ENCODE measurements around a stretch of chr10.

DNA sequence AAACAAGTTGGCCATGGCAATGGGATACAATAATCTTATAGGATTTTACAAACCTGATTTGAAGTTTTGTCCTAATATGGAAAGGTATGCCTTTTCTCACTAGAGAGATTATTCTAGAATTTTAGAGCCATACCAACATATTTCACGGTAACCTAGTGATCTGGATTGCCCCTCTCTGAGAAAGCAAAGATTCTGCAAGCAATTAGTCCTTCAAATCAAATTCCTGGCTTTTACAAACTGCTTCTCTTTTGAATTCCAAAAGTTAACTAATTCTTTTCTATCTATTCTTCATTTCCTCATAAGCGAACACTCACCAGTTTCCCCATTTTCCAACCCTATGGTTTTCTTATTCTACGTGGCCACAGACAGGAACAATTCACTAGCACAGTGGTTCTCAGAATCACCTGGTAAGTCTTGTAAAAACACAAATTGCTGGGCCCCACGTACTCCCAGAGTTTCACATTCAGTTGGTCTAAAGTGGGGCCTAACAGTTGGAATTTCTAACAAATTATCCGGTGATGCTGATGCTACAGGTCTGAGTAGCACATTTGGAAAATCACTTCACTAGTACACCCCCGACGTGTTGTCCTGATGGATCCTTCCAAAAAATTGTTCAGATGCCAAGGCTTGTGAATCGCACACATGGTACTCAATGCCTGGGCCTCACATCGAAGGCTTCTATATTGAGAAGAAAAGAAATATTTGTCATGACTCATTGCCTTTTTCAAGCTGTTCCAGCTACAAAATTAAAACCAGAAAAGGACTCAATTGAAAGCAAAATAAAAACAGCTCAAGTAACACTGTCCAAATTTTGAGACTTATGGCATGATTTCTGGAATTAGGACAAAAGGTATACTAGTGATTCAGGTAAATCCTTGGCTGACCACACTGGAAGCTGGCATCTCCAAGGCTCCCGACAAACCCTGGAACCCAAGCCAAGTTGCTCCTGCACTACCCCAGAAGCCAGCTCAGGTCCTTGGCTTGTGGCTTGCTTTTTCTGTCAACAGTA, 13.1 kb upstream of the VIM start:
- PRO-cap, 3 experiments: no peak in any of the 3 experiments
- RAMPAGE, long total RNA, 2 experiments: no peak in any of the 2 experiments
- RRBS: no CpG with 5 or more reads among the region's 10 CpGs

DNA sequence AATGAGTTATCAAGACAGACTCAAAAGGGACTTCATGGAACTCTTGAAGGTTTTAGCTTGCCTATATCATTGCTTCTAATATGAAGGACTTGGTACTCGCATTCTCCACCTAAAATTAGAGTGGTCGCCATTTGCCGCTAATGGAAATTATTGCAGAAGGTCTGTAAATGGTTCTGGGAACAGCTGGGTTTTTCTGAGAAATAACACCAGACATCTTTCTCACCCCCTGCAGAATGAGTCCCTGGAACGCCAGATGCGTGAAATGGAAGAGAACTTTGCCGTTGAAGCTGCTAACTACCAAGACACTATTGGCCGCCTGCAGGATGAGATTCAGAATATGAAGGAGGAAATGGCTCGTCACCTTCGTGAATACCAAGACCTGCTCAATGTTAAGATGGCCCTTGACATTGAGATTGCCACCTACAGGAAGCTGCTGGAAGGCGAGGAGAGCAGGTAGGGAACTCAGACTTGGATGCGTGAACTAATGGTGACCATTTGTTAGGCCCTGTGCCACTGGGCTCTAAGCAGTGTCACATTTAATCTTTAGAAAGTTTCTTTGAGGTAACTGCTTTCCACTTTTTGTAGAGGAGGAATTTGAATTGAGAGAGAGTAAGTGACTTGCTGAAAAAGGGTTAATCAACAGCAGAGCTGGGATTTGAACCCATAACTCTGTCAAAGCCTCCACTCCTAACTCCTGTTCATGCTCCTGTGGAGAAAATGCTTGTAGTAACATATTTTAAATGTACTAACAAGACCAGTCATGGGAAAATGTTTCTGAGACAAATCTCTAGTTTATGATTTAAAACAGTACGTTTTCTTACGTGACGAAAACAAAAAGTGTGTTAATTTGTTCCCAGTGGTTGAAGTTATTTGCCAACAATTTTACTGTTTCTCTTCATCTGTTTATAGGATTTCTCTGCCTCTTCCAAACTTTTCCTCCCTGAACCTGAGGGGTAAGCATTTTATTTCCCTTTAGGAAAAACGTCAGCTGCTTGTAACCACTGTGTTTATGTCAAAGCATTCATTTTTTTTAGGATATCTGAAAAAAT, 7.2 kb downstream of the VIM start:
- PRO-cap, 3 experiments: no peak in any of the 3 experiments
- RAMPAGE, long total RNA, 2 experiments: start-site peak on the plus strand in 1 of 2 experiments, centred at position 324 of the sequence, 160 reads per replicate
- RRBS: no CpG with 5 or more reads among the region's 15 CpGs

GRCh38 chr10:17237081-17237872, 9.2 kb downstream of the VIM start:
- PRO-cap, 3 experiments: no peak in any of the 3 experiments
- RAMPAGE, long total RNA, 2 experiments: no peak in any of the 2 experiments
- RRBS: no CpG with 5 or more reads among the region's 6 CpGs

DNA sequence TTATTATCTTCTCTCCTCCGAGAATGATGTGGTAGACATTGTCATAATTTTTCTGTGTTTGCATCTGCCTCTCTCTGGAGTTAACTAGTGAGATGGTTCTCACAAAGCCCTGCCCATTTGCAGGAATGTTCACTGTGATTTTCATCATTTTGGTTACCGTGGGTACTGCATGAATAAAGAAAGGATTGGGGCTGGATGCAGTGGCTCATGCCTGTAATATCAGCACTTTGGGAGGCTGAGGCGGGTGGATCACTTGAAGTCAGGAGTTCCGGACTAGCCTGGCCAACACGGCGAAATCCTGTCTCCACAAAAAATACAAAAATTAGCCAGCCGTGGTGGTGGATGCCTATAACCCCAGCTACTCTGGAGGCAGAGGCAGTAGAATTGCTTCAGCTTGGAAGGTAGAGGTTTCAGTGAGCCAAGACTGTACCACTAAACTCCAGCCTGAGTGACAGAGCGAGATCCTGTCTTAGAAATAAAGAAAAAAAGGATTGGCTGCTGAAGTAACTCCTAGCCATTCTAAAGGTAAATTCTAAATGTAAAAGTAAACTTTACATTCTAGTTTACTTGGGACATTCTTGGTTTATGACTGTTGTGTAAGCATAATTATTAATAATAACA, 10.9 kb downstream of the VIM start:
- PRO-cap, 3 experiments: no peak in any of the 3 experiments
- RAMPAGE, long total RNA, 2 experiments: no peak in any of the 2 experiments
- RRBS: no CpG with 5 or more reads among the region's 8 CpGs

- PRO-cap, 3 experiments: no peak in any of the 3 experiments
- RAMPAGE, long total RNA, 2 experiments: no peak in any of the 2 experiments
- RRBS: no CpG with 5 or more reads among the region's 5 CpGs
Observed at GRCh38 chr10:17645888-17646364, 2.0 kb downstream of the STAM start.

GRCh38 chr10:17735036-17735592, 16.9 kb upstream of the TMEM236 start:
- PRO-cap, 3 experiments: peak in 1 of 3 experiments; most common minus-strand start chr10:17735276 (in 1)
- RAMPAGE, long total RNA, 2 experiments: no peak in any of the 2 experiments
- RRBS: no CpG with 5 or more reads among the region's 9 CpGs

GRCh38 chr10:18142200-18142622, 2.0 kb downstream of the CACNB2 start:
- PRO-cap, 3 experiments: no peak in any of the 3 experiments
- RAMPAGE, long total RNA, 2 experiments: no peak in any of the 2 experiments
- RRBS: no CpG with 5 or more reads among the region's 4 CpGs

DNA sequence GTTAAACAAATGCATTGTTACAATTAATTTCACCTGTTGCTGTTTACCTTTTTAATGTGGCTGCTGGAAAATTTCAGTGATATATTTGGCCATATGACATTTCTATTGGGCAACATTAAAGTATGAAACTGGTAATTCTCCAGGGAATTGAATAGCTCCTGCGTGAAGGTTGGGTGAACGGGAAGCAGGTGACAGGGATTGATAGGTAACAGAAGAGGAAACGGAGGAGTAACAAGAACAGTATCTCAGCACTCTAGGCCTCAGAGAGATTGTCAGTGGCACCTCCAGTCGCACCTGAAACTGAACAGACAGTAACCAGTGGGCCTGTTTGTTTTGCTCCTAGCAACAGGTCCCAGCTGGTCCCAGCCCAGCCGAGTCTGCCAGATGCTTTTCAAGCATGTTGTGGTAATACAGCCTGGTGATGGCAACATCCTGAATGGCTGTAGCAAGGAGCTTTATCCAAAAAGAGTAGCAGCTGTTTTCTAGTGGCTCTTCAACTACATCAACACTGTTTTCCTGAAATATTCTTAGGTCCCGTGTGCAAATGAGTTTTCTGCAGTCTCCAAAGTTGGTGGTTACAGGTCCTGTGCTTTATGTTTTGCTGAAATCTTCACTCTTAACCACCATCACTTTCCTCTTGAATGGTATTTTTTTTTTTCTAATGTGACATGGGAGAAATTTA, 4.7 kb downstream of the CACNB2 start:
- PRO-cap, 3 experiments: no peak in any of the 3 experiments
- RAMPAGE, long total RNA, 2 experiments: no peak in any of the 2 experiments
- RRBS: no CpG with 5 or more reads among the region's 6 CpGs

GRCh38 chr10:18190243-18191173, 50.3 kb downstream of the CACNB2 start:
- PRO-cap, 3 experiments: no peak in any of the 3 experiments
- RAMPAGE, long total RNA, 2 experiments: no peak in any of the 2 experiments
- RRBS: no CpG with 5 or more reads among the region's 9 CpGs

- PRO-cap, 3 experiments: no peak in any of the 3 experiments
- RAMPAGE, long total RNA, 2 experiments: no peak in any of the 2 experiments
- RRBS: no CpG with 5 or more reads among the region's 4 CpGs
Observed at GRCh38 chr10:18618890-18619466, 32.4 kb downstream of the NSUN6 start.

DNA sequence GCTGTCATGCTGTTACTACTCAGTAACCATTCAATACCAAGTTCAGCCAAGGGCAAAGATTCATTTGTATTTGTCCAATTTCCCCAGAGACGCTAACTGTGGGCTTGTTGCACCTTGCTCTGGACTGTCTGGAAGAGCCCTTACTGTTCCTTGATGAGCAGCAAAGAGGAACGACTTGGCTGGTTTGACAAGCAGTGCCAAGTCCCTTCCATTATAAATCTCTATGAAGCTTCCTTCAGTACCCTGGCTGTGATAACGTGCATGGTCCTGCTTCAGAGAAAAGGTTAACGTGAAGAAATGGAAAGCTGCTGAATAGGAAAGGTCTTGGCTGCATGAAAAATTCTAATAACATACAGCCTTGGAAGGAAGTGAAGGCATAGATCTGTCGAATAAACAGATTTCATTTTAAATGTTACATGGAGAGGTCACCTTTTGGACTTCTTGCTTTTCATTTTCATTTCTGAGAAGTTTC, 2.0 kb downstream of the MALRD1 start:
- PRO-cap, 3 experiments: no peak in any of the 3 experiments
- RAMPAGE, long total RNA, 2 experiments: no peak in any of the 2 experiments
- RRBS: no CpG with 5 or more reads among the region's 5 CpGs

- PRO-cap, 3 experiments: no peak in any of the 3 experiments
- RAMPAGE, long total RNA, 2 experiments: no peak in any of the 2 experiments
- RRBS: no CpG with 5 or more reads among the region's 4 CpGs
Observed at GRCh38 chr10:19638365-19639202, 177.6 kb upstream of the PLXDC2 start.

DNA sequence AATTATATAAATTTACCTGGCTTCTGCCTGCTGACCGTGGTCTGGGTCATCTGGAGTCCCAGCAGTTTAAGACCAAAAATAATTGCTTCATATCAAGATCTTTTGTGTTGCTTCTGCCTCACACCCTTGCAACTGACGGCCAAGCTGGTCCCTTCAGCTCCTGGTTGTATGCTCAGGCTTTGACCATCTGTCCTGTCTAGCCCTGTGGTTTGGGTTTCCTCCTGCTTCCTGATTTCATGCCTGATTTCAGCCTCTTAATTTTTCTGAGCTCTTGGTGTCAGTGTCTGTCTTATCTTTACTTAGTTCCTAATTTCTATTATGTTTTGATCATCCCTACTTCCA, 87.9 kb upstream of the PLXDC2 start:
- PRO-cap, 3 experiments: no peak in any of the 3 experiments
- RAMPAGE, long total RNA, 2 experiments: no peak in any of the 2 experiments
- RRBS: no CpG with 5 or more reads among the region's 2 CpGs

GRCh38 chr10:19815753-19816006, 552 bp upstream of the PLXDC2 start:
- PRO-cap, 3 experiments: peak in 1 of 3 experiments; most common plus-strand start chr10:19815862 (in 1)
- RAMPAGE, long total RNA, 2 experiments: no peak in any of the 2 experiments
- RRBS: 1% methylated on average over 19 of the region's 31 CpGs

DNA sequence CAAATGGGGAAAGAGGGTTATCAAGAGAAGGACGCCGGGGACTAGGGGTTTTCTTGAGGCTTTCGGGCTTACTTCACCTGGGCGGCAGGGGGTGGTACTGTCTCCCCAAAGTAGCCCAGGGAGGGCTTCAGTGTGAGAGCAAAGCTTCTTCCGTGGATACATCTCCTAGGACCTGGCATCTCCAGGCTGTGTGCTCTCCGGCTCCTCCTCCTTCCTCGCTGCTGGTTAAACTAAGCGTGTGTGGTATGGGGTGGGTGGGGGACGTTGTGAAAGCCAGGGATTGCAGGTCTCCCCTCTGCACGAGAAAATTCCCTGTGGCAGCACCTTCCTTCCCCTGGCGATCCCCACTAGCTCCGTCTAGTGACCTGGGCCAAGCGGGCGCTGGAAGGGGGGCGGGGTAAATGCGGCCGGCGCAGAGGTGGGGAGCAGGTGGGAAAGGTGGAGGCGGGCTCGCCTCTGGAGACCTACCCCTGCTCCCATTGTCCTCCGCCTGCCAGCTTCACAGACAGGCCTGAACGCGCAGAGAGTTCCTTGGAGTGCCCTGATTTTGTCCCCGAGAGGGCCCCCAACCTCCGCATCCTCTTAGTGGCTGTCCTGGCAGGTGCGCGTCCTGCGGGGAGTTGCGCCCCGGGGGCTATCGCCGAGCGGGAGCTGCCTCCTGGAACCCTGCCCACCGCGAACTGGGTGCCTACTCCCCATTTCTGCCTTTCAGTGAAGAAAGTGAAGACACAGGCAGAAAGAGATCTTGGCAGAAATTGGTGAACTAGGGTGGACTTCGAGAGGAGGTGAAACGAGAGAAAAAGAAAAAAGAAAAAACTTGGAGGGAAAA, 1.3 kb downstream of the PLXDC2 start:
- PRO-cap, 3 experiments: peak in 3 of 3 experiments; most common minus-strand start position 163 of the sequence (in 3)
- RAMPAGE, long total RNA, 2 experiments: no peak in any of the 2 experiments
- RRBS: no CpG with 5 or more reads among the region's 37 CpGs

DNA sequence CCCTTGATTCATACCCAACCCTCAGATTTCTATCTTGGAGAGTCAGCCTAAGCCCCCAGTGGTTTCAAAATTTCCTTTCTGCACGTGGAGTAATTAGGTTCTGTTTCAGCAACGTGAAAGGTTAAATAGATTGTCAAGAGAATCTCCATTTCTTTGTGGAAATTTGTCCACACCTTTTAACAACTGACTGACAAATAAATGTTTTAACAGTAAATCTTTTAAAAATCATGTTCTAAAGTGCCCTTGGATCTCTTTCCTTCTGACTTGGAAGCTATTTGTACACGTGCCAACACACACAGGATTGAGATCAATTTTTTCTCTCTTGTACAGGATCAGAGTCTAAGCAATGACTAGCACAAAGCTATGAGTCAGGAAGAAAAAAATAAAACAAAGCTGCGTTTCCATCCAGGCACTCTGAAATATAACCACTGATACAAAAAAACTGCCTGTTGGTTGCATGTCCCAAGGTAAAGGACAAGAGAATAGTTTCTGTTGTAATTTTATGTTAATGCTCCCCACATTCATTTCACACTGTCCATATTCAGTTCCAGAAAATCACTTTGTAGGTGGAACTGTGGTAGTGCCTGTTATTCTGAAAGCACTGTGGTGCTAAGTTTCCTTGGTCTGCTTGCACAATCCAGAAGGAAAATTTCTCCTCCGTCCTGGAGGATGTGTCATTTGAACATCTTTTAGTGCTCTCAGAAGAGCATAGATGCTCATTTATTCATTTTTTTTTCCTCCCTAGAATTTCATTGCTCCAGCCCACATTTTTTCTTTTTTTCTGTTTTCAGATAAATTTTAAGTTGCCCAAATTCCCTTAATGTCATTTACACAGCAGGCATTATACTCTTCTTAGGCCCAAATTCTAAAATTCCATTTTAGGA, 113.3 kb downstream of the PLXDC2 start:
- PRO-cap, 3 experiments: no peak in any of the 3 experiments
- RAMPAGE, long total RNA, 2 experiments: no peak in any of the 2 experiments
- RRBS: no CpG with 5 or more reads among the region's 5 CpGs

- PRO-cap, 3 experiments: no peak in any of the 3 experiments
- RAMPAGE, long total RNA, 2 experiments: no peak in any of the 2 experiments
- RRBS: no CpG with 5 or more reads among the region's 3 CpGs
Observed at GRCh38 chr10:20091993-20092313, 275.7 kb downstream of the PLXDC2 start.

DNA sequence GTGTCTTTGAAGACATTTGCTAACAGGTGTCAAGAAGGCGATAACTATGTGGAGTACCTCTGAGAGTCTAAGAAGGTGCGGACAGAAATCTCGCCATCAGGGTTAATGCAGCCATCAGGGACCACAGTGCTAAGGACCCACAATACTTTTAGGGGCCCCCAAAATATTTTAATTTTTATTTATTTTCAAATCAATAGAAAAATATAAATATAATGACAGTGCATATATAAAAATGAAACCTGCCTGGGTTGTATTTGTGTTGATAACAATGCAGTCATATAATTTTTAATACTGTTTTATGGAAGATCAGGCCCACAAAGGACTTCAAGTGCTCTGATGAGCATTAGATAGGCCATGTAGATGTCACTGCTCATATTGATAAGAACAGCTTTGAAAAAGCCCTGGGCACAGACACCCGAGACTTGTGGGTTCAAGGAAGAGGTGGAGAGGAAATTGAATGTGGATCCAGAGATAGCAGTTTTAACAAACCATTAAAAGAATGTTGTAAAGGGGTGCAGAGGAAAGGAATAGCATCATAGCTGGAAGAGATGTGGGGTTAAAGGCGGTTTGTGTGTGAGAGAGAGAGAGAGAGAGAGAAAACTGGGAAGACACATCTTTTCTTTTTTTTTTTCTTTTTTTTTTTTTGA, 286.9 kb downstream of the PLXDC2 start:
- PRO-cap, 3 experiments: no peak in any of the 3 experiments
- RAMPAGE, long total RNA, 2 experiments: no peak in any of the 2 experiments
- RRBS: no CpG with 5 or more reads among the region's 5 CpGs

GRCh38 chr10:20109856-20110345, 293.7 kb downstream of the PLXDC2 start:
- PRO-cap, 3 experiments: no peak in any of the 3 experiments
- RAMPAGE, long total RNA, 2 experiments: no peak in any of the 2 experiments
- RRBS: no CpG with 5 or more reads among the region's 2 CpGs

DNA sequence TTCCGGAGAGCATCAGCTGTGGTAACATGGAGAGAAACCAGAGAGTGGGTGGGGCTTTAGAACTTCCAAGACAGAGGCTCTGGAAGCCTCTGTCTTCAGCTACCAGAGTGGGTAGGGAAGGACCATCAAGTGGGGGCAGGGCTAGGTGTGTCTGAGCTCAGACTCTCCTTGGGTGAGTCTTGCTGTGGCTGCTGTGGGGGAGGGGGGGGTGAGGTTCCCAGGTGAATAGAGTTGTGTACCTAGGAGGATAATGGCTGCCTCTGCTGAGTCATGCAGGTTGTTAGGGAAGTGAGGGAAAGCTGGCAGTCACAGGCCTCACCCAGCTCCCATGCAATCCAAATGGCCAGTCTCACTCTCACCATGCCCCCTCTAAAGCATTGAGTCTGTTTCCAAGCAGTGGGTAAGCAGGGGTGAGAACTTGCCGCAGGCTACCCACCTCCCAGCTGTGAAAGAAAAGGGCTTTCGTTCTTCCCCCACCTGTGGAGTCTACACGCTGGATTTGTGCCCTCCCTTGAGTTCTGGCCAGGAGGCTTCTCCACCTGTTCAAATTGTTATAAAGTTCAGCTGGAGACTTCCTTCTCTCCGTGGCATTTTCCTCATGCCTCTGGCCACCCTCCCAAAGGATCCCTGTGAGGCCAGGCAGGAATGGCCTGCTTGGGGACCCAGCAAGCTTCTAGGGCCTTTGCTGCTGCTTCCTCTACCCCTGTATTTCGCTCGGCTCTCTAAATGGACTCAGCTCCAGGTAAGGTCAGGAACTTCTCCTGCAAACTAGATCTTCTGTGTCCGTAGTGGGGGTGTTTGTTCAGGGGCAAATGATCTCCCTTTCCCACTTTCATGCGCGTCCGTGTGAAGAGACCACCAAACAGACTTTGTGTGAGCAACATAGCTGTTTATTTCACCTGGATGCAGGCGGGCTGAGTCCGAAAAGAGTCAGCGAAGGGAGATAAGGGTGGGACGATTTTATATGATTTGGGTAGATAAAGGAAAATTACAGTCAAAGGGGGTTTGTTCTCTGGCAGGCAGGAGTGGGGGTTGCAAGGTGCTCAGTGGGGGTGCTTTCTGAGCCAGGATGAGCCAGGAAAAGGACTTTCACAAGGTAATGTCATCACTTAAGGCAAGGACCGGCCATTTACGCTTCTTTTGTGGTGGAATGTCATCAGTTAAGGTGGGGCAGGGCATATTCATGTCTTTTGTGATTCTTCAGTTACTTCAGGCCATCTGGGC, 526.7 kb downstream of the NEBL start:
- PRO-cap, 3 experiments: no peak in any of the 3 experiments
- RAMPAGE, long total RNA, 2 experiments: no peak in any of the 2 experiments
- RRBS: no CpG with 5 or more reads among the region's 17 CpGs

All from testis (tissue), 5 donors.